Neutrophil (primary cell): ENCODE measurements around a stretch of chr10.

DNA sequence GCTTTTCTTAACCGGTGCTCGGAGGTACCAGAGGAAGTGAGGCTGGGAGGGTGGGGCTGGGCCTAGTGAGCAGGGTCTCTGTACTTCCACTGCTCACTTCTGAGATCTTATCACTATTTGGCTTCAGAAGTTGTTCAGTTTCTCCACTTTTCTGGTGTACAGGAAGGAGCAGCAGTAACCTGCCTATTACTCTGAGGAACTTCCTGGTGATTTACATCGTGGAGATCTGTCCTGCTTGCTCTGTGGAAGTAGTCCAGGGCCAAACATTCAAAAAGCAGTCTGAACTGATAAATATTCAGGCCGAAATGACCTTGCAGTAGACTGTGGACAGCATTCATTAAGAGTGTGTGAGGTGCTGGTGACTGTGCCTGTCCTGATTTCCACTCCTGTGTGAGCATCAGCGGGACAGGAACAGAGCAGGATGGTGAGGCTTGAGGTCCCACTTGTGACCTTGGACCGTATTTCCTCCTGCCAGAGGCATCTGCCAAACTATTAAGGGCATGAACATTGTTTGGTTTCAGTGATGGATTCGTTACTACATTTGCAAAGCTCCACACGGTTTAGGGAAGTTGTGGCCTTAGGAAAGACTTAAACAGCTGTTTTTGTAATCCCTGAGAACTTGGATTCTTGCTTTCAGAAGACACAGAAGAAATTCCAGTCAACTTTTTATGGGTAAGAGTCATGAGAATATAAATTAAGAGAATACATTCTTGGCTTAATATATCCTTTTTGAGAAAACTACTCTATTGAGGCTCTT, 32.7 kb downstream of the CCNY start:
- PRO-cap = no peak

DNA sequence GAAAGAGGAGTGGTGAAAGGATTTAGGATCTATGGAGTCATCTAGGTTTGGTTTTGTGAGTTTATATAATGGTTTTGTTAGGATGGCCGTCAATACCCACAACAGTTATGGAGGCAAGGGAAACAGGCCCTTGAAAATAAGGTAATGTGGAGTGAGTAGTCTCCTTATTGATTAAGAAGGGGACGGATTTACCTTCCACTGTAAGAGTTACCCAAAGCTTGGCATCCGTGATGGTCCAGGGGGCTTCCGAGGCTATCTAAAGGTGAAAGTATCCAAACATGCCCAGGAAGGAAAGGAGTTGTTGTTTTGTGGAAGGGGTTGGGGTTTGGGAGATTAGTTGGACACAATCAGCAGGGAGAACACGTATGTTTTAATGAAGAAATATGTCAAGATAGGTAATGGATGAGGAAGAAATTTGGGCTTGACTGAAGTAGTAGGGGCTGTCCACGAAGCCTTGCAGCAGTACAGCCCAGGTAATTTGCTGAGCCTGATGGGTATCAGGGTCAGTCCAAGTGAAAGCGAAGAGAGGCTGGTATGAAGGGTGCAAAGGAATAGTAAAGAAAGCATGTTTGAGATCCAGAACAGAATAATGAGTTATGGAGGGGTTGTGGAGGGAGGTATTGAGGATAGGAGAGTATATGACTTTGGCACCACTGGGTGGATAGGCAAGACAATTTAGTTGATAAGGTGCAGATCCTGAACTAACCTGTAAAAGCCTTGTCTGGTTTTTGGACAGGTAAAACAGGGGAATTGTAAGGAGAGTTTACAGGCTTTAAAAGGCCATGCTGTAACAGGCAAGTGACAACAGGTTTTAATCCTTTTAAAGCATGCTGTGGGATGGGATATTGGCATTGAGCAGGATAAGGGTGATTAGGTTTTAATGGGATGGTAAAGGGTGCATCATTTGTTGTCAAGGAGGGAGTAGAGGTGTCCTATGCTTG, 68.4 kb downstream of the CCNY start:
- PRO-cap = no peak

DNA sequence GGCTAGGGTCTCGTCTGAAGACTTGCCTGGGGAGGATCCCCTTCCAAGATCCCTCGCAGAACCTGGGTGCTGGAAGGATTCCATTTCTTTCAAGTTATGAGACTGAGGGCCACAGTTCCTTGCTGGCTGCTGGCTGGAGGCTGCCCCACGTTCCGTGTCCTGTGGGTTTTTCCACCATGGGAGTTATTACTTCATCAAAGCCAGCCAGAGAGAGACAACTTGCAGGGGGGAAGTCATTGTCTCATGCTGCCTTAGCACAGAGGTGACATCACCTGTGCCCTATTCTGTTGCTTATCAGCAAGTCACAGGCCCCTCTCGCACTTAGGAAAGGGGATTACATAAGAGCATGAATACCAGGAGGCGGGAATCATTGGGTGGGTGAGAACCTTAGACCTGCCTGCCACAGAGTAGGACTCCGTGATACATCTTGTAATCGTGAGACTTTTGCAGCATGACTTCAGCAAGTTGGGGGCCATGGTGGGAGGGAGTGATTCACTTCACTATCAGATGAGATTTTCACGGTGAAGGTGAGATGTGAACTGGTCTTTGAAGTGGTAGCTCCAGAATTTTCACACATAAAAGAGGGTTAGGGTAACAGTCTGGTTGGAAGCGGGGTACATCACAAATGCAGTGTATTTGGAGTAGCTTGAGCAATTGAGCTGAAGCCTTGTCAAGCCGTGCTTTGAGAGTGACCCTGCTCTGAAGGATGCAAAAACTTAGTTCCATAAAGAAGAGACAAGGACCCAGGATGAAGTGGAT, 78.1 kb downstream of the CCNY start:
- PRO-cap = no peak

DNA sequence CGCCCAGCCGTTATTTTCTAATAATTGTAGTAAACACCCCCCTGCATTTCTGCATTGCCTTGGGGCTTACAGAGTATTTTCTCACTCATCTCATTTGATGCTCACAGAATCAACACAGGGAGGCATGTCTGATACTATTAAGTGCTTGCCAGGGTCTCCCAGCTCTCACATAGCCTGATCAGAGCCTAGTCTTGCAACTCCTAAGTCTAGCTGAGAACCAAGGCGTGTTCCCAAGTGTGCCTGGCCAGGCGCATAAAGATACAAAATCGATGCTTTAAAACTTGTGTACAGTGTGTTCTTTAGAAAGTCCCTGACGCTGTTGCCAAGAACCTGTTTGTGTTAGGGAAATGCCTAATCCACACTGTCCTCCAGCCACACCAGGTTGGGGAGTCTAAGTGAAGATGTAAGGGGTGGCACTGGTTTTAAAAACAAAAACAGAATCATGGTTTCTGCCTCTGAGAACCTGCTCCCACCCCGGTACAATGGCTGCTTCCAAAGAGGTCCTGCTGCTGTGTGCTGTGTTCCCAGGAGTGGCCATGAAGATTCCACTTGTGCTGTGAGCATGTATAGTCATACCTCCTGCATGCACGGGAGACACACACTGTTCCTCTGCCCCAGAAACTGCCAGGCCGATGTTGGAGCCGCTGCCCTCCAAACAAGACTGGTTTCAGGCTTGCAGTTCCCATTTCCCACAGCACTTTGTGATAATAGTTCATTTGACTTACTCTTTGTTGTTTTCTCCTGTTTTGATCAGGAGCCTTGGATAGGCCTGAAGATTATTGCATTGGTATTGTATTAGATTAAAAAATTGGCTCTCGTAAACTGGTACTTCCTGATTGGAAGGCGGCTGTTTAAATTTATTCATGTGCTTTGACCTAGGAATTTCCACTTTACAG, 88.5 kb downstream of the CCNY start:
- PRO-cap = no peak

DNA sequence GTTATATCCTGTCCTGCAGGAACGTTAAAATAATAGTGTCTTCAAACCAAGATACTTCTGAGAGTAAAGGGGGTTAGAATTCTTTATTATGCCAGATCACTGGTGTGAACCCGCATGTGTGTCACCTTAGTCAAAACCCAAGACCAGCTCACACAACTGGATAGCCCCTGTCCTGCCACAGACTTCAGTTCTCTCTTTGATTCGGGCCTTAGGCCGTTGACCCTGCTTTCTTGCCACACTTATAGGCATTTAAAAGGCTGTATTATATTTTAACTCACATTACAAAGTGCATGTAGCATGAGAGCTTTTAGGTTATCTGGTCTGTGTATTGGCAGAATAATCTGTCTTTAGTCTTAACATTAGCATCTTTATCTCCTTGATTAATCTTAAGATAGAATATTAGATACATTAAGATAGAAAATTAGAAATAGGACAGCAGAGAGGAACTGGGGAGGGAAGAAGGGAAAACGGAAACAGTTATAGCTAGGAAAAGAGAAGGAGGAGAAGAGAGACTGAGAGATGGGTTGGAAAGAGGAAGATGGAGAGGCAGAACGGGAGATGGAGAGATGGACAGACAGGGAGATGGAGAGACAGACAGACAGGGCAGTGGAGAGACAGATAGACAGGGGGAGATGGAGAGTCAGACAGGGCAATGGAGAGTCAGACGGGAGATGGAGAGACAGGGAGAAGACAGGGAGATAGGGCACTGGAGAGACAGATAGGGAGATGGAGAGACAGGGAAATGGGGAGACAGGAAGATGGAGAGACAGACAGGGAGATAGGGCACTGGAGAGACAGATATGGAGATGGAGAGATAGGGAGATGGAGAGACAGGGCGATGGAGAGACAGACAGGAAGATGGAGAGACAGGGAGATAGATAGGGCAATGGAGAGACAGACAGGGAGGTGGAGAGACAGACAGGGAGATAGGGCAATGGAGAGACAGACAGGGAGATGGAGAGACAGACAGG, 133.0 kb downstream of the CCNY start:
- PRO-cap = no peak

- PRO-cap = no peak
Measured at GRCh38 chr10:35473886-35474658, 131.1 kb upstream of the GJD4 start.

GRCh38 chr10:35638829-35639420, 3.2 kb downstream of the FZD8 start:
- PRO-cap = no peak

- PRO-cap = no peak
Measured at GRCh38 chr10:35641596-35641979, 508 bp downstream of the FZD8 start.

- PRO-cap = no peak
Measured at GRCh38 chr10:35858546-35859486, 216.7 kb upstream of the FZD8 start.

GRCh38 chr10:37728337-37728672, 129.1 kb downstream of the ZNF248 start:
- PRO-cap = no peak

GRCh38 chr10:37857877-37858453, 555 bp upstream of the ZNF248 start:
- PRO-cap = no peak

- PRO-cap = unidirectional peak, minus-strand start at chr10:38402812
Measured at GRCh38 chr10:38402414-38403636, 308.7 kb downstream of the ZNF37A start.

GRCh38 chr10:42242150-42242761, 396.1 kb downstream of the ZNF33B start:
- PRO-cap = no peak

- PRO-cap = no peak
Measured at GRCh38 chr10:42537970-42538577, 100.3 kb downstream of the ZNF33B start.

- PRO-cap = no peak
Measured at GRCh38 chr10:42638879-42639143, 441 bp upstream of the ZNF33B start.

DNA sequence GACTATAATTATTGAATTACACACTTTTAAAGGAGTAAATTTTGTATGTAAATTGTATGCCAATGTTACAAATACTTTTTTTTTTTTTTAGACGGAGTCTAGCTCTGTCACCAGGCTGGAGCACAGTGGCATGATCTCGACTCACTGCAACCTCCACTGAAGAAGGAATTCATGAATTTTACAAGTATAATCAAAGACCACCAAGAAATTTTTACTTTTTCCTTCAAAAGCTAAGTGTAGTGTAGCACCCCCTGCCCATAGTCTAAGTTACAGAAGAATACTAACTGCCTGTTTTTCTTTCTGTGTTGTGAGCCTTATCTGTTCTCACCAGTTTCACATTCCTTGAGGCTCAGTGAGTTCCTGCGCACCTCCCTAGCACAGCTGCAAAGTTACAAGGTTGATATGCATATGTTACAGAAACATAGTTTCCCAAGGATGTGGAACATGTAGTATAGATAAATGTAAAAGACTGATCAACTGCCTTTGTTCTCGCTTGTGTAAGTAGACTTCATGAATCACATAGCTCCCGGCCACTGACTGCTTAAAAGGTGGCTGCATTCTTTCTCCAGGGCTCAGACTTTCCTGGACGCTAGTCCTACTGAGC, 6.6 kb upstream of the ZNF33B start:
- PRO-cap = no peak

GRCh38 chr10:42769598-42770205, 12.9 kb upstream of the BMS1 start:
- PRO-cap = no peak

DNA sequence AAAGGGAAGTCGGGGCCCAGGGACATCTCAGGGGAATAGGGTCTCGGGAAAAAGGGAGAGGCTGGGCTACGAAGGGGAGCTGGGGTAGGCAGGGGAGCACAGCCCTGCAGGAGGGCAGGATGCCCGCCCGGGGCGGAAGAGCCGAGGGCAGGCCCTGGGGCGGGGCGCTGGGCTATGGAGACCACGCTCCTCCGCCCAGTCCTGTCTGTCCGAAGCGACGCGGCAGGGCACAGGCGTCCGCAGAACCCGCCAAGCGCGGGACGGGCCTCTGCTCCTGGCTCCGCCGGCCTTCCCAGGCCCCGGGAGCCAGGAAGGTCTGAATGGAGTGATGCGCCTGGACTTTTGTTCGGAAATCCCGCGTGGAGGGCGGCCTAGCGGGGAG, 143.5 kb upstream of the RET start:
- PRO-cap = no peak

DNA sequence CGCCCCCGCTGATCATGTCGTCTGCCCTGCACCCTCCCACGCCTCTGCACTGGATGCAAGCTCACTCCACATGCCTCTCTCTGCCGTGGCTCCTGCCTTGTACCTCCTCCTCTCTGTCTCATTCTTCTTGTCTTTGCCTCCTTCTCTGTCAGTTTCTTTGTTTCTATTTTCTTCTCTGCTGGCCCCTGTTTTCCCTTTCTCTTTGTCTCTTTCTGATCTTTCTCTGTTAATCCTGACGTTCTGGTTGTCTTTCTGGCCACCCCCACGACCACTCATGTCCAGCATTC, 87.7 kb upstream of the RET start:
- PRO-cap = no peak

GRCh38 chr10:43026205-43027314, 50.3 kb upstream of the RET start:
- PRO-cap = no peak